Measurements from ENCODE around the genes CCDC150 and ANKRD44.

GRCh38 chr2:196157864-196158333 lies 13.5 kb downstream of the STK17B start:
- RRBS: no CpG with 5 or more reads among the region's 2 CpGs

- RRBS: no CpG with 5 or more reads among the region's 10 CpGs
Measured at GRCh38 chr2:196239632-196240650, 68.6 kb upstream of the STK17B start.

- RRBS: no CpG with 5 or more reads among the region's 4 CpGs
Measured at GRCh38 chr2:196268586-196269086, 97.3 kb upstream of the STK17B start.

- RRBS: no CpG with 5 or more reads among the region's 4 CpGs
Measured at GRCh38 chr2:196415421-196415835, 177.9 kb downstream of the HECW2 start.

GRCh38 chr2:196592643-196593340 lies 562 bp downstream of the HECW2 start:
- RRBS: under 1% methylated on average over 36 of the region's 104 CpGs

- RRBS: 2% methylated on average over 21 of the region's 53 CpGs
Measured at GRCh38 chr2:196639227-196640031, at the start of gene CCDC150. Gene CCDC150 (plus strand): TSS chr2:196639715.

GRCh38 chr2:197094902-197095521 lies 168.5 kb upstream of the PGAP1 start:
- RRBS: no CpG with 5 or more reads among the region's 3 CpGs

GRCh38 chr2:197255175-197256180 lies 55.1 kb downstream of the ANKRD44 start:
- RRBS: no CpG with 5 or more reads among the region's 11 CpGs

GRCh38 chr2:197287122-197287574 lies 23.4 kb downstream of the ANKRD44 start:
- RRBS: no CpG with 5 or more reads among the region's 4 CpGs

DNA sequence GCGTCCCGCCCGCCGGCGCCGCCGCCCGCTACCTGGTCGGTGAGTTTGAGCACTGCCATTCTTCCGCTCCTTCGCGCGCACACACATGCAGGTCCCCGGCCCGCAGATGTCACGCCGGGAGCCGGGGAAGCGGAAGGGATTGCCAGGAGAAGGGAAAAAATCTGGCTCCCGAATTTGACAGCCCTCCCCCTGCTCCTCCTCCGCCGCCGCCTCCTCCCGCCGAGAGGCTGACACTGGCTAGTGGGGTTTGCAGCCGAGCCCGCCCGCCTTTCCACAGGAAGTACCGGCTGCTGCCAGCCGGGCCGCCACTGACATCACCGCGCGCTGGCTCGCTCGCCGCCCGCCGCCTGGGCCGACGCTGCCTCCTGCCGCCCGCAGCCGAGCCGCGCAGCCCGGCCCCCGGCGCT lies at the start of gene ANKRD44:
TSS of gene ANKRD44 (minus strand) at position 235 of the 407 bp plus-strand sequence.
- RRBS: 1% methylated on average over 26 of the region's 49 CpGs

DNA sequence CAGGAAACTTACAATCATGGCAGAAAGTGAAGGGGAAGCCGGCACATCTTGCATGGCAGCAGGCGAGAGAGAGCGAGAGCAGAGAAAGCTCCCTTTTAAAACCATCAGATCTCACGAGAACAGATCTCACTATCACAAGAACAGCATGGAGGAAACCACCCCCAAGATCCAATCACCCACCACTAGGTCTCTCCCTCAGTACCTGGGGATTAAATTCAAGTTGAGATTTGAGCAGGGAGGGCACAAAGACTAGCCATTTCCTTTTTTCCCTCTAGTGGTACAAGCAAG lies 45.5 kb upstream of the ANKRD44 start:
- RRBS: no CpG with 5 or more reads among the region's 4 CpGs

GRCh38 chr2:197415703-197417097 lies 18.6 kb downstream of the SF3B1 start:
- RRBS: no CpG with 5 or more reads among the region's 15 CpGs

DNA sequence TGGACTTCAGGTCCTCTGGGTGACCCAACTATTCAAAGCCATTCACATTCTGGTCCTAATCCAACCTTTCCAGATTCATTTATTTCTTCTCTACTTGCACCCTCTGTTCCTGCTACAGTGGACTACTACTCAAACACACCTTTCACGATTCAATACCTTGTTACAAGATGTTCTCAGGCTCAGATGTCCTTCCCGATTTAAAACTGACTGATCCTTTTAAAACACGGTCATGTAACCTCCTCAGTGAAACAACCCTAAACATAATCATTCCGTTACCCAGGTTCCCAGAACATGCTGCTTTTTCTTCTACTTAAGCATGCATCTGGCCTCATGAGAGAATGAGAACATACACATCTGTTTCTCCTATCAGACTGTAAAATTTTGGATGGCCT lies 1.2 kb downstream of the SF3B1 start:
- RRBS: no CpG with 5 or more reads among the region's 4 CpGs

GRCh38 chr2:197442765-197443285 lies 8.0 kb upstream of the SF3B1 start:
- RRBS: no CpG with 5 or more reads among the region's 5 CpGs

DNA sequence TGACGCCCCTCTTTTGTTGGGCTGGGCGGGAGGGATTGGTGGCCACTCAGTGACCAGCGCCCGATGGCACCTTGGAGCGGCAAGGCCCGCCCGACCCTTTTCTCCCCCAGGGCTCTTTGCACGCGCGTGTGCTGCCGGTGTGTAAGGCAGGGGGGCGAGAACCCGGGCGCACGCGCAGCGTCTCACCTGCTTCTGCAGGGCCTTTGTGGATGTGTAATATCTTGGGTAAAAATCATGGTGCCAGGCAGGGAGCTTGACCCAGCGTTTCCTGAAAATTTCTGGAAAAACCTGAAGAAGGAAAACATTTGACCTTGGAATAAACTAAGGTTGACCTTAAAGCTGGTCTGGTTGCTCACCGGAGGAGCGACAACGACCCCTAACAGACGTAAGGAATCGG lies 321 bp downstream of the HSPE1 start:
- RRBS: no CpG with 5 or more reads among the region's 23 CpGs

DNA sequence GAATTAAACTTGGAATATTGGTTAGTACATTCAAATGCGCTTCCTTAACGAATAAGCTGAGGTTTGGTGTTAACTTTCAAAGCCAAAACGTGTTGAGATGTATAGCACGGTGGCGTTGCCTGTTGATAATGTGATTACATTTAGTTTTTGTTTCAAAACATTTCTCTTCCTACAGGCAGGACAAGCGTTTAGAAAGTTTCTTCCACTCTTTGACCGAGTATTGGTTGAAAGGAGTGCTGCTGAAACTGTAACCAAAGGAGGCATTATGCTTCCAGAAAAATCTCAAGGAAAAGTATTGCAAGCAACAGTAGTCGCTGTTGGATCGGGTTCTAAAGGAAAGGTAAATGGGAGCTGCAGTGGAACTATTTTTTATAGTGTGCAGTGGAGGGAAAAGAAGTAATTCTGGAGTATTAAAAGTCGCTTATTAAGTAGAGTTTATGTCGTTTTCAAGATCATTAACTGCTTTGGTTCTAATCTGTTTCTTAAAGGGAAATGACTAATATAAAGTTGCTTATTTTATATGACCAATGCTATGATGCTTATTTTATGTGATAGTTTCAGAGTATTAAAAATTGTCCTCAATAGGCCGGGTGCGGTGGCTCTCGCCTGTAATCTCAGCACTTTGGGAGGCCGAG lies 837 bp downstream of the HSPE1 start:
- RRBS: no CpG with 5 or more reads among the region's 15 CpGs

GRCh38 chr2:197805278-197805735 lies 914 bp downstream of the PLCL1 start:
- RRBS: 3% methylated on average over 11 of the region's 25 CpGs

DNA sequence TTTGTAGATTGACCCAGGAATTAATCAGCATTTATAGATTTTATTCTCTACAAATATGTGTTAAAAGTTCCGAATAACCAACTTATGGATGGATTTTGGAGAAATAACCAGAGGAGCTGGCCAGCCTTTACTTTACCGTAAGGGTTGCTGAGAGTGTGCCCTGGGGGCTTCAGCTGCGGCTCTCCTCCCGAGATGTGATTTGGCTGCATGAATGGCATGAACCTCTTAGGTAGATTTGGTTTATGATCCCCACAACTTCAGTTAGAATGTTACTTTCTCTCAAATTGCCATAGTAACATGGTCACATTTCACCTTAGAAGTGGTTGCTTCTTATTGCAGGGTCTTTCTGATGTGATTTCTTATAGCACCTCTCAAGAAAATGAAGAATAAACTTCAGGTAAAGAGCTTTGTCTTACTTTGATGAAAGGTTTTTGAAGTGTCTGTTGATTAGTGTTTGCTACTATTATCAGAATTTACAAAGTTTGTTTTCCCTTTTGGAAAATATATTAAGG lies 5.6 kb downstream of the PLCL1 start:
- RRBS: no CpG with 5 or more reads among the region's 4 CpGs

DNA sequence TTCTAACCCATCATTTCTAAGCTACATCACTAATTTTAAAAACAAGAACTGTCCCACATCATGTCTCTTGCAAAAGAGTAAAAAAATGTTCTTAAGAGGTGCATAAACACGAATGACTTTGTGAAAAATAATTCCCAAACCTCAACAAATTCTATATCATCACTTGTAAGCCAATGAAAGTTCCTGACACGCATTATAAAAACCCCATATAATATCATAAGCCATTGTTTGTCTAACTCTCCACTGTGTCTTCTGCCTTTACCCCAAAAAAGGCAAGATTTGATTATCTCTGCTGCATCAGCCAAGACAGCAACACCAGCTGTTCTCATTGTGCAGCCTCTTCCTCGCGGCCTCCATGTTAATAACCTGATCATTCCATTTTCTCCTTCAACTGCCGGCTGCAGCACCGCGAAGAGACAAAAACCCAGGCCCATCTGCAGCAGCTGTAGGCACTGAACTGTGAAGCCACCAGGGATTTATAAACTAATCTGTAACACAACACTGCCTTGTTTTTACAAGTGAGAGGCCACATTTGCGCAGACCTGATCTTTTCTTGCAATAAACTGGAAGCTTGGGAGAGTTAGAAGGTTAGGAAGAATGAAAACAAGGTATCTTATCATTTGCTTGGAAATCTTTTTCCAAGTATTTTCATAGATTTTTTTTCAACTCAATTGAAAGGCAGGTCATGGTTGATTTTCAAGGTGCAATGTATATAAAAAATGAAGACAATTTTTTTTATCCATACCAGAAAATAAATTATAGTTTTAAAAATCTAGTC lies 147.8 kb downstream of the SATB2 start:
- RRBS: no CpG with 5 or more reads among the region's 8 CpGs

GRCh38 chr2:199347613-199347851 lies 110.2 kb downstream of the SATB2 start:
- RRBS: no CpG with 5 or more reads among the region's 2 CpGs